Karpas-422 (cell line): Measurements from ENCODE around the gene ZFP64.

DNA sequence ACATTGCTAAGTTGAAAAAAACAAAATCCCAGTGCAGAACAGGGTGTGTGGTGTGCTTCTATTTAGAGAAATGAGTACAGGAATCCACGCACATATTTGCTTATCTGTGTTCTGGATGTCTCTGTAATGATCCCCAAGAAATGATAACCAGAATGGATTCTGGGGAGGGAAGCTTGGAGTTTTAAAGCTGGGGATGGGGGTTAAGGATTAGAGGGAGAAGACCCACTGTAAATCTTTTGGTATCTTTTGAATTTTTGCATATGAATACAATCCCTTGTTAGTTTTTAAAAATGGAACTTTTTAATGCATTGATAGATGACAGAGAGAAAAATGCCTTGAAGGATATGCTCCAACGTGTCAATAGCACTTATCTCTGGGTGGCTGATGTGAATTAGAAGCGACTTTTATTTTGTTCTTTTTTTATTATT lies 47.6 kb upstream of the PTPN1 start:
- PRO-cap, result no peak
- RAMPAGE, long total RNA, result no peak

- PRO-cap, result no peak
- RAMPAGE, long total RNA, result no peak
These were observed 5.8 kb upstream of the PTPN1 start for GRCh38 chr20:50504290-50504966.

DNA sequence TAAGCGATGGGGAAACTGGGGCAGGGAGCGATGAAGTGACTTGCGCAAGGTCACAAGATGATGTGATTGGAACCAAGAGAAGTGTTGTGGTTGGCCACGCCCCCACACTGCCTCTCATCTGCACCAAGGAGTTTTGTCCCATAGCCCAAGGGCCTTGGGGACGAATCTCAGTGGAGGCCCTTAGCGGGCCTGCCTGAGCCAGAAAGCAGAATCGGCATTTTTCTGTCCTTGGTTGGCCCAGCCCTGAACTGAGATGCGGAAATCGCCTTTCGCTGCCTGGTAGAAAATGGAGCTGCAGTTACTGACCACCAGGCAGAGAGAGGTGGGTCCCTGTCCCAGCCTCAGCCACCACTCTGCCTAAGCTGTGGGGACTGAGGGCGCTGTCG lies 57.7 kb downstream of the PTPN1 start:
- PRO-cap, result no peak
- RAMPAGE, long total RNA, result no peak

DNA sequence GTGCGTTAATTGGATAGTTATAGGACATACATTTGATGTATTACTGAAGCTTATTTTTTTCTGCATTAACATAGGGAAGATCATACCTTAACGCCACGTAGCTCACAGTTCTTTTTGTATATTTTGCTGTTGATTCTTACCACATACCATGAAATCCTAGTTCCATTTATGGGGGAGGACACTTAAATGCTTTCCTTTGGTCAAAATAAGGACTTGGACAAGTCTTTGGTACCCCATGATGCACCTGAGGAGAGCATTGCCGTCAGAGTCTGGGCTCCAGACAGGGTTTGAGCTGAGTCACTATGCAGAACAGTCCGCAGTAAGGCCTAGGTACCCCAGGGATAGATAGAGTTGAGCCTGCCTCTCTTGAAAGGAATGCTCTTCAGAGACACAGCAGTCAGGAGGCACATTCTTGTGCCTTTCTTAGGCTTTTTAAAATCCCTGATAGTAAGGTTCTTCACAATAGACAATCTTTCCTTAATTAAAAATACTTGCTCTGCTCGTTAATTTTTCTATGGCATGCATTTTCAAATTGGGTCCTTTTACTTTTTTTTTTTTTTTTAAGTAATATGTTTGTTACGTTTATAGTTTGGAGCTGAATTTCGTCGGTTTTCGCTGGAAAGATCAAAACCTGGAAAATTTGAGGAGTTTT lies 6.0 kb downstream of the PARD6B start:
- PRO-cap, result no peak
- RAMPAGE, long total RNA, result no peak

DNA sequence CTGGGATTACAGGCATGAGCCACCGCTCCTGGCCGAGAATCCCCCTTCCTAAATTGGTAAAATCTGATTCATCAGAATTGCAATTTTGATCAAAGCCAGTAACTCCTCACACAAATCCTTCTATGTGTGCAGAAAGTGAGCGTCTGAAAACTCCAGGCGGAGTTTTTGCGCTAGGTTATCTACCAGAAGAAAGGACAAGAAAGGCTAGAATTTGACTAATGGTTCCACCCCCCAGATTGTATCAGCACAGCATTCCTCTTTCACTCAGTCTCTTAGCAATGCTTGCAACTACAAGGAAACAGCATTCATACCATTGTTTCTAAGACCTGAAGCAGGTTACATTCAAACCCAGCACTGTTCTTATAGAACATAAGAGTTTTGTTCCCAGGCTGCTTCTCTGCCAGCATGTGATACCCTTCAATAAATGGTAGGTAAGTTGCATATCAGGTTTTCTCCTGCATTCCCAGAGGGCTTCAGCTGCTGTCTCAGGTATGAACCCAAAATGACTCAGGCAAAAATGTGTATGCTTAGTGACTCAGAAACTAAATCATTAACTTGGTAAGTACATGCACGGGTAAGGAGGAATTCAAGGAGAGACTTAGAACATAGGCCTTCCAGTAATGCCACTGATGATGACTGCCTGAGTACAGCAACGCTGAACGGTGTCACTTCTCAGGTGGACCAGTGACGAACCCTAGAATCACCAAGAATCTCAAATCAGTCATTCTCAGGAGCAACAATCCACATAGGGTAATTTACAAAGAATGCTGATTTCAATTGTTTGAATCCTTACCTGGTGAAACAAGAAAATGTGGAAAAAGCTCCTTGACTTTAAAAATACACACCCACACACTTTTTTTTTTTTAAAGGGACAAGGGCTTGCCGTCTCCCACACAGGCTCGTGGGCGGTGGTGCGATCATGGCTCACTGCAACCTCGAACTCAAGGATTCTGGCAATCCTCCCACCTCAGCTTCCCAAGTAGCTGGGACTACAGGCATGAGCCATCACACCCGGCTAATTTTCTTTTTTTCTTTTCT lies 30.3 kb downstream of the PARD6B start:
- PRO-cap, result no peak
- RAMPAGE, long total RNA, result no peak

DNA sequence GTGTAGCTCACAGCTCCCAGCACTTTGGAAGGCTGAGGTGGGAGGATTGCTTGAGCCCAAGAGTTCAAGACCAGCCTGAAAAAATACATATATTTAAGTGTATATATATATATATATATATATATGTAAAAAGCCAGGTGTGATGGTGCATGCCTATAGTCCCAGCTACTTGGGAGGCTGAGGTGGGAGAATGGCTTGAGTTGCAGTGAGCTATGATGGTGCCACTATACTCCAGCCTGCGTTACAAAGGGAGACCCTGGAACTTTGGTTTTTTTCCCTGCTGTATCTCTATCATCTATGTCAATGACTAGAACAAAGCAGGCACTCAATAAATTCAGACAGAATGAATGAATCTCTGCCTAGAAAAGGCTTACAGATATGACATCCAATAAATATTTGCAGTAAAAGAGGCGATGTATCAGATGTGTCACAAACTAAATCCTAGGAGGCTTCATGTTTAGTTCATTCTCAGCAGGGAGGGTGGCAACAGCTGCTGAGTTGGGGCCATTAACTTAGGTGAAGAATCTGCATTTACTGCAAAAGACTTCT lies 12.0 kb downstream of the ADNP start:
- PRO-cap, result no peak
- RAMPAGE, long total RNA, result no peak

DNA sequence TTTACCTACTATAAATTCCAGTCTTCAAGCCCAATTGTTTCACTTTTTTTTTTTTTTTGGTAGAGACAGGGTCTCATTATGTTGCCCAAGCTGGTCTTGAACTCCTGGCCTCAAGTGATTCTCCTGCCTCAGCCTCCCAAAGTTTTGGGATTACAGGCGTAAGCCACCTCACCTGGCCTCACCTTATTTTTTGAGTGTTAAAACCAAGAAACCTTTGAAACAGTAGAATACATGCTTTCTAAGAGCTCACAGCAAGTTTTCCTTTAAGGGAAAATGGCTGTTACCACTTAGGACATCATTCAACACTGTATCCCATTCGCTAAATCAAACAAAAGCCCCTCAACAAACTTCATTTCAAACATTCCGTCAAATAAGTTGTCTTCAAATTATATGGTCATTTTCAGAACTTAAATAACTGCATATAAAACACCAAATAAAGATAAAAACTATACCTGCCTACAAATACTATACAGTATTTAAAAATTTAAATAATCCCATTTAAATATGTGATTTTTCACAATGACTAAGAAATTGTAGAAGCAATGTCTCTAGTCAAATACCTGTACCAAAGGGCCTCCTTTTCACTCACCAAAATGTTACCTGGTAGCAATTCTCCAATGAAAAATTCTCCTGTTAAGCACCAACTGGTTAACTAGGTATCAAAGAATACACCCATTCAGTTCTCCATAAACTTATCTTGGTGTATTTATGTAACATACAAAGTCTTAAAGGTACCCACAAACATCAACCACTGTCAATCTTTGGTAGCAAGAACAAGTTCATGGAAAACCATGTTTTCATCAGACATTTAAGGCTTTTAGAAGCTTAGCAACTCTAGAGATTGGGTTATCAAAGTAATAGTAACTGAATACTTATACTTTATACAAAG lies 3.5 kb downstream of the ADNP start:
- PRO-cap, result no peak
- RAMPAGE, long total RNA, result no peak

DNA sequence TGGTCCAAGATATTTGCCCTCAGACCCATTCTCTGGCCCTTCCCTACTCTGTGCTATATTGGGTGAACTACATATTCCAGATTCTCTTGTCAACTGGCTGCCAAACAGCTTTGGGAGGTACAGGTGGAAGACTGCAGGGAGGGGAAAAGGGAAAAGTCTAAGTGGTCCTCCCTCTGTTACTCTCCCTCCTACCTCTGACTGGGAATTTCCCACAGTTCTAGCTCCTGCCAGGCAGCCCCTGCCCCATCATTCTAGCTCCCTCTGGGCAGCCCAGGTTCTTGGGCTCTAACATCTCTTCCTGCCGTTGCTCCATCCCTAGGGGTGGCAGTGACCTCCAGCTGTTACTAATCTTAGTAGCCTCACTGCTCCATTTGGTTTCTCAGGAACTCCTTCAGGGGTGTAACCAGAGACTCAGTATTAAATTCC lies 10.3 kb downstream of the DPM1 start:
- PRO-cap, result no peak
- RAMPAGE, long total RNA, result no peak

DNA sequence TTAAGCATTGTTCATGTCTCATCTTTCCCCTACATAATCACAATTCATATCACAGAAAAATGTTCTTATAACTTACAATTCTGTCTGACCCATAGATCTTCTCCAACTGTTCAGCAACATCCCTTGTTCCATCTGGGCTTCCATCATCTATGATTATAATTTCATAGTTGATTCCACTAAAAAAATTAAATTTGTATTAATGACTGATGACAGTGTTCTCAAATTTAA lies 3.3 kb downstream of the DPM1 start:
- PRO-cap, result no peak
- RAMPAGE, long total RNA, result no peak

GRCh38 chr20:51365799-51366930 lies 176.4 kb downstream of the NFATC2 start:
- PRO-cap, result no peak
- RAMPAGE, long total RNA, result no peak

- PRO-cap, result no peak
- RAMPAGE, long total RNA, result no peak
These were observed 153.6 kb downstream of the NFATC2 start for GRCh38 chr20:51388678-51389660.

DNA sequence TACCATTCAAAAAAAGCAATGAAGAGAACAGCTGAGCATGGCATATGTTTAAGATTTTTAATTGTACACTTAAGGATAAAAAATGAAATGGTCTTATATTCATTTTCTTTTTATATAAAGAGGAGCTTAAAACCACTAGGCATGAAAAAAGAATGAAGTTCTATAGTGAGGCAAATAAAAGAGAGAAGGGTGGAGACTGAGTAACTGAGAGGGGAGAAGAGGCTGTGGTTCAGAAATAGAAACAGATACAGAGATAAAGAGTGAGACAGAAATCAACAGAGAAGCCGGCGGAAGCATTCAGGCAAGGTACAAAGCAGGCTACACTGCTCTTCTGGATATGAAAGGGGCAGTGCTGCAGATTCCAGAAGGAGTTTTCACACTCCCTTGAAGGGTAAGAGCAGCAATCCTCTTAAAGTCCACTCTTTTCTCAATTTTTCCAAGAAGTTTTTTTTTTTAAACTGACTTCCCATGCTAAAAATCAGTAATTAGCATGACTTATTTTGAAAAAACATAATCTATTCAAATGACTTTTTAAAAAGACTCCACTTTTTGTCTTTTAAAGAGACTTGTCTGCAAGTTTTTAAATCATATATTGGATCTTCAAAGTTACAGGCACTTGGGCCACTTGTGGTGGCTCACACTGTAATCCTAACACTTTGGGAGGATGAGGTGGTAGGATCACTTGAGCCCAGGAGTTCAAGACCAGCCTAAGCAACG lies 29.8 kb downstream of the NFATC2 start:
- PRO-cap, result no peak
- RAMPAGE, long total RNA, result no peak

DNA sequence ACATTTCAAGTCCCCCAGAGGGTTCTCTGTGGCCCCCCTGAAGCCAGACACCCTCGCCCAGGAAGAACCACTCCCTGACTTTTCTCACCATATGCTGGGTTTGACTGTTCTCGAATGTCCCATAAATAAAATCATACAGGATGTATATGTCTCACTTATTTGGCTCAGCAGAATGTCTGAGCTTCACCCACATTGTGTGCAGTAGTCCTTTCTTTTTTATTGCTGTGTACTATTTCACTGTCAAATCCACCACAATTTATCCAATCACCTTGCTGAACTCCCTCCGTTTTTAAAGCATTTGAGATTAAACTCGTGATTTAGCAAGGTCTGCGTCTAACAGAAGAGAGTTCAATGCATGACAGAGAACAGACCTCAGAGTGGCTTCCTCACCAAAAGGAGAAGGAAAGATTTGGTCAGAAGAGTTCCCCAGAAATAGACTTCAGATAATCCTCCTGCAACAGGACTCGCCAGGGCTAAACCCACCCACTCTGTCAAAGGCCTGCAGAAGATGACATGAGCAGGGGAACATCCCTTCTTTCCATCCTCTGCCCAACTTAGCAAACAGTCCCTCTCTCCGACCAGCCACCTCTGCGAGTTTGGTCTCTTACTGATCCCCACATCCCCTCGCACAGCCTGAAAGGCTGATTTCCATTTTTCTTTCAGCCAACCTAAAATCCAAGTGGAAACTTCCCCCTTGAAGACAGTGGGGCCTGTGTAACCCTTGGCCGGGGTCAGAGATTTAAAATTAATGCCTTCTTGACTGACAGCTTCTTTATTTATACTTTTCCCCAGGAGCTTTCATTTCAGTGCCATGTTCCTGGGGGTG lies 7.6 kb downstream of the NFATC2 start:
- PRO-cap, result no peak
- RAMPAGE, long total RNA, result no peak

- PRO-cap, result unidirectional peak, minus-strand start at chr20:51624373
- RAMPAGE, long total RNA, result no peak
These were observed 81.7 kb upstream of the NFATC2 start for GRCh38 chr20:51624120-51624760.

GRCh38 chr20:51761215-51761528 lies 7.0 kb downstream of the ATP9A start:
- PRO-cap, result no peak
- RAMPAGE, long total RNA, result no peak

GRCh38 chr20:52031480-52032475 lies 159.8 kb downstream of the ZFP64 start:
- PRO-cap, result no peak
- RAMPAGE, long total RNA, result no peak

DNA sequence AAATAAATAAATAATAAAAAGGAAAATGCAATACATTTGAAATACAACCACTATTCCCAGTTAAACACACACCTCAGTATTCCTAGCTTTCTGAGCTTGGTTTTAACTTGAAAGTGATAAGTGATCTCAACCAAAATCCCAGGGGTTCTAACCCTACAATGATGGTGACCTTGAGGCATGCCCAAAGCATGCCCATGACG lies 96.9 kb downstream of the ZFP64 start:
- PRO-cap, result no peak
- RAMPAGE, long total RNA, result no peak

DNA sequence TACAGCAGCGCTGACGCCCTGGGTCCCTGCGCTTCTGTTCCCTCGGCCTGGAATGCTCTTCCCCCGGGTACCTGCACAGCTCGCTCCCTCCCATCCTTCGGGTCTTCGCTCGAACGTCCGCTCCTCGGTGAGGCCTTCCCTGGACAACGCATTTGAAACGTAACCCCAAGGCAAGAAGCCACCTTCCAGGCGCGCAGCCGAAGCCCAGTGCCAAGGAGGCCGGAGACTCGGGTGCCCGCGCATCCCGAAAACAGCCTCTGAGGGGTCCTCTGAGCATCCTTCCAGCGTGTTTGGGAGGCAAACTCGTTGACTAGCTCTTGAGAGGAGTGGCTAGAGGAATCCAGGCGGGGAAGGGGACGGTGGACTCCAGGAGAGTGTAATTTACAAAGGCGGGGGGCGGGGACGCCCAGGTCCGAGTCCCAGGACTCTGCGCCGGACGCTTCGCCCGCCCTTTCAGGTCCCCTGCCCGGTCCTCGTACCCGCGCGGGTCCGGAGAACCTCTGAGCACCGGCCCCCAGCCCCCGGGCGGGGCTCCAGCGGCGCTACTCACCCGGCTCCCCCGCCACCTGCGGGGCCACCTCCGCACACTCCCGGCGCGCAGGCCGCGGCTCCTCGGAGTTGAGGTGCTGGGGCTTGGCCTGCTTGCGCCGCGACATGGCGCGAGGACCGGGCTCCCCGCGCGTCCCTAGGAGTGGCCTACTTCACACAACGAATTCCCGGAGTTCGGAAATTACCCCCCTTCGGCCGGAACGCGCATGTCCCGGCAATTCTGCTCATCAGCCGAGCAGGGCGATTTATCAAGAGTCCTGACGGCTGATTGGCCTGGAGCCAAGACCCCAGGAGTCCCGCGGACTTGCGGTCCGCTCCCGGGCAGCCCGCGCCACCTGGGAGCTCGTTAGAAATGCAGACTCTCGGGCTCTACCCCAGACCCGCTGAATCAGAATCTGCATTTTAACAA lies 86.7 kb downstream of the ZFP64 start:
- PRO-cap, result no peak
- RAMPAGE, long total RNA, result no peak

DNA sequence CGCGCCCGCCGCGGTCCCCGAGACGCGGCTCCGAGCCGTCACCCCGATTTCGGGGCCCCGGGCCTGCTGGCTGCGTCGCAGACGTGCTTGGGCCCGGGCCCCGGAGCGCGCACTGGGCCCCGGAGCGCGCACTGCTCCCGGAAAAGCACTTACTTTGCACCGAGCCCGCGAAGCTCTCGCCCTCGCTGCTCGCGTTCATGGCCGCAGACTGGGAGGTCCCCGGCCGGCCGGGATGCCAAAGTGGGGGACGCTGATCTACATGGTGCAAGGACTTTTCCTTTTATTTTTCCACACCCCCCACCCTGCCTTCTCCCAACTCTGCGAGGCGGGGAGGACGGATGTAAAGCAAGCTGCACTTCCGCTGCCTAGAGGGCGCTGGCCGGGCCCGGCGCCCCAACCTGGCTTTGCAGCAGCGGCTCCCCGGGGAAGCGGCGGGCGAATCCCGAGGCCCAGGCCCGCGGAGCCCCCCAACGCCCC lies at the start of gene ZFP64:
Gene ZFP64, minus strand, starts transcription at position 342 of the 477 bp plus-strand sequence.
- PRO-cap, result bidirectional peak, plus-strand start at position 176 of the sequence, minus-strand start at position 114 of the sequence
- RAMPAGE, long total RNA, result no peak

GRCh38 chr20:52923168-52923628 lies 49.0 kb upstream of the TSHZ2 start:
- PRO-cap, result no peak
- RAMPAGE, long total RNA, result no peak